ENCODE measurements around the gene DOCK2.

GRCh38 chr5:169636691-169637594 is at the start of gene DOCK2:
Gene DOCK2 (plus strand): TSS chr5:169637275.
- PRO-cap, result no peak
- RAMPAGE, long total RNA, 2 experiments, result start-site peak on the plus strand in 2 of 2 experiments, at chr5:169637266-169637326 at its widest, 34 to 188 reads per replicate

DNA sequence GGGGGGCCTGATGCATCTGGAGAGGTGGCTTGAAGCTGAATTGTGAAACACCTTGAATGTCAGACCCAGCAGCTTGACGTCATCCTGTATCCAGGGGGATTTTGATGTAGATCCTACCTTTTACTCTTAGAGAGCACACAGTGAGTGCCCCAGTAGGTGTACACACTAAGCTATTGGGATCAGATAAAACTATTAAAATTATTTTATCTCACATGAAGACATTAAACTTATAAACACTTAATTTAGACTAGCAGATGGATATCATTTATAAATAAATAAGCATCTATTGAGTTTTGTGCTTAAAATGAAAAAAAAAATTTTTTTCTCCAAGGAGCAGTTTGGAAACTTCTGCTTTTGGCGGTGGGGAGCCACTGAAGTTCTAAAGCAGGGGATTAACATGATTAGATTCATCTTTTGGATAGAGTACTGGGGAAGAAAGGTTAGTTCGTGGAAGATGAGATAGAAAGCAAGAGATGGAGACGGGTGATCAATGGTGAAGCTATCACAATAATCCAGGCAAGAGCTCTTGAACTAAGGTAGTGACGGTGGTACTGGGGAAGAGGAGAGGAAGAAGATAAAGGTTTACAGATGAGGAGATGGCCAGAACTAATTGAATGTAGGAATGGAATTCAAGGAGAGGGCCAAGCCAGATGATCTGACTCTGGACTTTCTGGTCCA is 90.5 kb downstream of the DOCK2 start:
- PRO-cap, result no peak
- RAMPAGE, long total RNA, 2 experiments, result no peak in any of the 2 experiments

DNA sequence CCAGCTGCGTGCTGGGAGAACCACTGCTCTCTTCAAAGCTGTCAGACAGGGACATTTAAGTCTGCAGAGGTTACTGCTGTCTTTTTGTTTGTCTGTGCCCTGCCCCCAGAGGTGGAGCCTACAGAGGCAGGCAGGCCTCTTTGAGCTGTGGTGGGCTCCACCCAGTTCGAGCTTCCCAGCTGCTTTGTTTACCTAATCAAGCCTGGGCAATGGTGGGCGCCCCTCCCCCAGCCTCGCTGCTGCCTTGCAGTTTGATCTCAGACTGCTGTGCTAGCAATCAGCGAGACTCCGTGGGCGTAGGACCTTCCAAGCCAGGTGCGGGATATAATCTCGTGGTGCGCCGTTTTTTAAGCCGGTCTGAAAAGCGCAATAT is 12.3 kb downstream of the C5orf58 start:
- PRO-cap, result no peak
- RAMPAGE, long total RNA, 2 experiments, result no peak in any of the 2 experiments

- PRO-cap, result no peak
- RAMPAGE, long total RNA, 2 experiments, result no peak in any of the 2 experiments
These were observed 16.9 kb downstream of the C5orf58 start for GRCh38 chr5:170249584-170250197.

DNA sequence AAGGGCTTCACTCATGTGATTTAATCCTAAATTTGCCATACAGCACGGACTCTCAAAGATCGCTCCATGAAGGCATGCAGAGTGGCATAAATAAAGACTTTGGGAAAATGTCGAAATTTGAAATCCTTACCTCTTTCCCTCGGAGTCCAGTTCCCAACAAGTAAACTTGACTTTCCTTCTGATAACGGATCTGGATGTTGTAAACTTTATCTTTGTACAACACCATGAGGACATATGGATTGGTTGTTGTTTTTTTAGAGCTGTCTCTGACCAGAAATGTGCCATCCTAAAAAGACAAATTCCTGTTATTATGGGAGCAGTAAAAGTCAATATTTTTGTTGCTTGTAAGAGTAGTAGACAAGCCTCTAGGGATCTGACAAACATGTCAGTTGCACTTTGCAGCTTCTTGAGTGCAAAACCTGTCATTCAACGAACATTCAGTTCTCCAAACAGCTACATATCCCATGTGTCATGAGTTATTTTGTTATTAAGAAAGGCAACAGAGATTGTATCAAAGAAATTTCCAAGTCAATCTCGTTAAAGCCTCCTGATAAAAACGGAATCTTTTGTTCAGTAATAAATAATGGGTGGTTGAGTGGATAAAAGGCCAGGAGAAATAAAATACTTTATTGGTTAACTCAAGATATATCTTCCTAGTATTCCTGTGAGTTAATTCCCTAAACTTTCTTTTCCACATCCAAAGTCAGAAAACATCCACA is 18.0 kb downstream of the C5orf58 start:
- PRO-cap, result no peak
- RAMPAGE, long total RNA, 2 experiments, result no peak in any of the 2 experiments

DNA sequence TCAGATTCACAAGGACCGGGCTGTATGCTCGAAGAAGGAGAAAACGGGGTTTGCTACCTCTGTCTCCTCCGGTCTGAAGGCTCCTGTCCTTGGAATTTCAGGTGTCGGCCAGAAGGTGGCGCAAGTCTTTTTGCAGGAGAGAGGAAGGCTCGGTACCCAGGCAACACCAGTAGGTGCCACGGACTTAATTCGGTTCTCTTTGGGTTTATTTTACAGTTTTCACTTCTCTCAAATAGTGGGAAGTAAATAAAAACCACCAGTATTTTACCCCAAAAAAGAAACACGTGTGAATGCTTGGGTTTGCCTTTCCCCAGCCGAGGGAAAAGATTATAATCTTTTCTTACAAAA is 29.7 kb downstream of the LCP2 start:
- PRO-cap, result no peak
- RAMPAGE, long total RNA, 2 experiments, result no peak in any of the 2 experiments

DNA sequence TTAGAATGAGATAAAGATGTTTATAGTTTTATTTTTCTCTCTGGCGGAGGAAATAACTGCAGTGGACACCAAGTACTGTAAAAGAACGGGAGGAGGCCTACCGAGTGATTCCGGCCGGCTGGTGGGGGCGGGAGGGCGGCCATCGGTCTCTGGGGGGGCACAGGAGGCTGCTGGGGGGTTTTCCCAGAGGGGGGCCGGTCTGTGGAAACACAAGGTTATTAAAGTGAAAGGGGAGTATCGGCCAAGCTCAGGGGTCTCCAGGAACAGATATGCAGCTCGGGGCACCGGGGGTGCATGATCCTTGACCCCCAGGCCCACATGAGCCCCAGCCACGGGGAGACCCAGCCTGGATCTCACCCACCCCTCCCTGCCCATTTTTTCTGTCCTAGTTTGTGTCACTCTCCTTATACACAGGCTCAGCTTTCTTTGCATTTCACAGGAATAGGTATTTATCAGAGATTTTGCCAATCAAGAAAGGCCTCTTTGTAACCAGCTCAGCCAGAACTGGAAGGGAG is 29.2 kb downstream of the LCP2 start:
- PRO-cap, result no peak
- RAMPAGE, long total RNA, 2 experiments, result no peak in any of the 2 experiments

DNA sequence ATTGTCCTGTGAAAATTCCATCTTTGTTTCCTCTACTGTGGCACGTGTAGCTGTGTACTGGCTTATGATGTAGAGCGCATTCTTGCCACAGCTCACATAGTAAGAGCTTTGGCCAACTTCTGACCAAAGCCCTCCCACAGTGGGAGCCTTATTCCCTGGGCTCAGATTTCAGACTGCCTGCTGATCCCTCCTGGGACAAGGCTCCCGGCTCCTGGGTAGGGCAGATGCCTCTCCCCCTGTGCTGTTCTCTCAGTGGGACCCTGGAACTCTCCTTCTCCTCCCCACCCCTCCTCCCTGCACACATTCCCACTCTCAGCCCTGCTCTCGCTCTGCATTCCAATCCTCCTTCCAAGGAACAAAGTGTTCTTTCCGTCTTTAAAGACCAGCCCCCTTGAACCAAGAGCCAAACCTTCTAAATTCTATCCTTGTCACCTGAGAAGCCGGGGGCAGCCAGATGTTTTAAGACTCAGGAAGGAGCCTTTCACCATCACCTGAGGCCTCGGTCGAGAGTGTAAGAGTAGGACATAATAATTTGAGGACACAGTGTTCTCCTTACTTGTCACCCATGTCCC is 17.4 kb downstream of the LCP2 start:
- PRO-cap, result no peak
- RAMPAGE, long total RNA, 2 experiments, result no peak in any of the 2 experiments

- PRO-cap, result no peak
- RAMPAGE, long total RNA, 2 experiments, result no peak in any of the 2 experiments
These were observed 127.9 kb downstream of the KCNIP1 start for GRCh38 chr5:170631728-170632177.

GRCh38 chr5:170773612-170773849 is 10.0 kb upstream of the GABRP start:
- PRO-cap, result no peak
- RAMPAGE, long total RNA, 2 experiments, result no peak in any of the 2 experiments

DNA sequence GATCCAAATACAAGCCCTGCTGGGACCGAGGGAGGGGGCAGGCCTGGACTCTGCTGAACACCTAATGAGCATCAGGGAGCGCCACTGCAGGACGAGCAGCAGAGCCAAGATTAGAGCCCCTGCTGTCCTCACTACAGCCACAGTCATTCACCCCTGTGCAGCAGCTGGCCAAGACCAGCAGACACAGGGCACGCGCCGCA is 301 bp downstream of the GABRP start:
- PRO-cap, result no peak
- RAMPAGE, long total RNA, 2 experiments, result no peak in any of the 2 experiments

- PRO-cap, result no peak
- RAMPAGE, long total RNA, 2 experiments, result no peak in any of the 2 experiments
These were observed 5.0 kb downstream of the GABRP start for GRCh38 chr5:170788498-170788972.

GRCh38 chr5:171386764-171387206 is 864 bp upstream of the NPM1 start:
- PRO-cap, result no peak
- RAMPAGE, long total RNA, 2 experiments, result no peak in any of the 2 experiments

- PRO-cap, result no peak
- RAMPAGE, long total RNA, 2 experiments, result no peak in any of the 2 experiments
These were observed 176.9 kb downstream of the FGF18 start for GRCh38 chr5:171596032-171597062.

DNA sequence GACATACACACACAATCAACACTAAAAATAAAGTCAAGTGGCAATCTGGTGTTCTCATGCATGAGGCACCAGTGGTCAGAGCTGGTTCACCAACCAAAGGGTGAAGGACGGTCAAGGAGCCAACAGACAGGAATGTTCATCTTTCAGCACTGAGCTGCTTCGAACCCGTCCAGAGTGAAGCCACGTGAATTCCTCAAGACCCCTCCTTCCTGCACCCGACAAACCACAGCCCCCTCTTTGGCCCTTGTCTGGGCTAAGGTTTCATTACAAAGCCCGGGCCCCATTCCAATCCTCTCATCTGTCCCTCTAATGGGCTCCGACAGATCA is 84.5 kb upstream of the SMIM23 start:
- PRO-cap, result no peak
- RAMPAGE, long total RNA, 2 experiments, result no peak in any of the 2 experiments

DNA sequence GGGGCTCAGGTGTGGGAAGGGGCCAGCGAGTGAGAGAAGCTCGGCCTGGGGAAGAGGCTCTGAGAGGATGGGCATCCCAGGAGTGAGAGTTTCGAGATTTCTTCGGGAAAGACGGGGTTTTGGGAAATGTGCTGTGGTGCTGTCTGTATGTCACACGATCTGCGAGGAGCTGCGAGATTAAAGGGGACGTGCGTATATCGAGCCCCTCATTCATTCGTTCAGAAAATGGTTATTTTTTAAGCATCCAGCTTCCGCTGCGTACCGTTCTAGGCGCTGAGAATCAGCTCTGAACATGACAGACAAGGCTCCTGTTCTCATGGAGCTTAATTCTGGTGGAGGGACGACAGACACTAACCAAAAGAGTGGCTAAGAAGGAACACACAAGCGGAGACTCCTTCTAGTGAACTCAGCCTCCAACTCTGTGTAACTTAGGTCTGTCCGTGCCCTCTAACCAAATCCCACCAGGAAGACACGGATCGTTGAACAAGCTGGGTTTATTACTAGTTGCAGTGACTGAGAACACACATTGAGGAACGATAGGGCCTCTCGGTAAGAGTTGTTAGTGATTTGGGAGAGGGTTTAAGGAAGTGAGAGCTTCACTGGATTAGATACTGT is 820 bp upstream of the FBXW11 start:
- PRO-cap, result no peak
- RAMPAGE, long total RNA, 2 experiments, result no peak in any of the 2 experiments

- PRO-cap, result no peak
- RAMPAGE, long total RNA, 2 experiments, result no peak in any of the 2 experiments
These were observed 45.2 kb downstream of the STK10 start for GRCh38 chr5:172142739-172143270.

- PRO-cap, result no peak
- RAMPAGE, long total RNA, 2 experiments, result no peak in any of the 2 experiments
These were observed 84.1 kb downstream of the SH3PXD2B start for GRCh38 chr5:172370240-172370589.

GRCh38 chr5:172402718-172403842 is 51.2 kb downstream of the SH3PXD2B start:
- PRO-cap, result no peak
- RAMPAGE, long total RNA, 2 experiments, result no peak in any of the 2 experiments

DNA sequence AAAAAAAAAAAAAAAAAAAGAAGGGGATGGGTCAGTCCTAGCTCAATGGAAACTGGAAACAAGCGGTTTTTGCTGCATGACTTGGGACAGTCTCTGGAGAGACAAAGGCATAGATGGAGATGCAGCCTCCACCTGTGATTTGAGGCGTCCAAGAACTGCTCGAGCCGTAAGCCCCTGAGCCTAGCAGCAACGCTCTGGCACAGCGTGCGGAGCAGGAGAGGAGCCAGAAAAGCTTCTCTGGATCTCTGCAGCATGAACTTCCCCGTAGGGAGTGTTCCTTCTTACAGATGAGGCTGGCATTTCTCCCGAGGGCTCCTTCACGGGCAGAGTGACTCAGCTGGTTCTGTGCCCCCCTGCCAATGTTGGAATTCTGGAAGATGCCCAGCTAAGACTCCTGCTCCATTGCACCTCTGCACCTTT is 39.9 kb downstream of the SH3PXD2B start:
- PRO-cap, result no peak
- RAMPAGE, long total RNA, 2 experiments, result no peak in any of the 2 experiments

Measured in breast epithelium (tissue), 2 donors.